Bronchus fibroblast of lung (primary cell): ENCODE results near the genes SPINT4, CTSA, ZNF335, SLC2A10 and ZMYND8.

GRCh38 chr20:45470303-45470916, 857 bp downstream of the WFDC2 start:
- RAMPAGE, long total RNA, result no peak

DNA sequence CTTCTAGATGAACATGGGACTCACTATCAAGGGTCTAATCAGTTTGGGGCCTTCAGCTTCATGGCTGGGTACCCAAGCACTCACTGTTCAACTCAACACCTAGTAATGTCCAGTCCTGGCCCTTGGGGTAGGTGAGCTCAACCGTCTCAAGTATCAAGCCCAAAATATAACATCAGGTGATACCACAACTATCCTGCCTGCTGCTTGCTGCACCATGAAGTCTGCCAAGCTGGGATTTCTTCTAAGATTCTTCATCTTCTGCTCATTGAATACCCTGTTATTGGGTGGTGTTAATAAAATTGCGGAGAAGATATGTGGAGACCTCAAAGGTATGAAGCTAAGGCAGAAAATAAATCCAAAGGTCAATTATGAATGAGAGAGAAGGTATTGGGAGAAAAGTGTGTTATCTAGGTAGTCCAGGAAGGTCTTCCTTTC, at the start of gene SPINT4:
Gene SPINT4 (plus strand): TSS at position 194 of the 435 bp plus-strand sequence.
- RAMPAGE, long total RNA, result no peak

DNA sequence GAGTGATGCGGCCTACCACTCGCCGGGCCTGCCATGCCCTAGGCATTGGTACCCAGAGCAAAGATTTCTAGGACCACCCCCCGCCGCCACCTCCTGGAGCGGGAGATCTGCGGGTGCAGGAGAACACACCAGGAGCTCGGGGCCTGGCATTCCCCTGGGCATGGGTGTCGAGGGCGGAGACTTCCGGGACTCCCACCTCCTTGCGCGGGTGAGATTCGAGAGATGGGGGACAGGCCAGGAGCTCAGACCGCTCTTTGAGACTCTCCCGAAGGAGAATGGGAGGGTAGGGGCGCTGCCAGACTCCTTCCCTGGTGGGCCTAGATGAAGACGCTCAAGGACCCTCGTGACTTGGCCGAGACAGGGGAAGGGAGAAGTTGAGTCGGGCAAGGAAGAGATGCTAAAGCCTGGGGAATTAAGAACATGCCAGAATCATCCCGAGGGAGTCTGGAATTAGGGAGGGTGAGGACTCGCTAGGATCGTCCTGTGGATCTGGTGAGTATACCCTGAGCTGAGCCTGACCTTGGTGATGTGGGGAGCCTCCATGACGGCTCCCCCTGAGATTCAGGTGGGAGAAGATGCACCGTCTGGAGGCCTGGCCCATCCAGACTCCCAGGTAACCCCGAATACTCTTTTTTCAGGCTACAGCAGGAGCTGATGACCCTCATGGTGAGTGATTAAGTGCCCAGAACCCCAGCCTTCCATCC, 507 bp downstream of the UBE2C start:
- RAMPAGE, long total RNA, result no peak

- RAMPAGE, long total RNA, result no peak
Measured at GRCh38 chr20:45891131-45892147, at the start of gene CTSA. Gene CTSA, plus strand, starts transcription at chr20:45891335.

DNA sequence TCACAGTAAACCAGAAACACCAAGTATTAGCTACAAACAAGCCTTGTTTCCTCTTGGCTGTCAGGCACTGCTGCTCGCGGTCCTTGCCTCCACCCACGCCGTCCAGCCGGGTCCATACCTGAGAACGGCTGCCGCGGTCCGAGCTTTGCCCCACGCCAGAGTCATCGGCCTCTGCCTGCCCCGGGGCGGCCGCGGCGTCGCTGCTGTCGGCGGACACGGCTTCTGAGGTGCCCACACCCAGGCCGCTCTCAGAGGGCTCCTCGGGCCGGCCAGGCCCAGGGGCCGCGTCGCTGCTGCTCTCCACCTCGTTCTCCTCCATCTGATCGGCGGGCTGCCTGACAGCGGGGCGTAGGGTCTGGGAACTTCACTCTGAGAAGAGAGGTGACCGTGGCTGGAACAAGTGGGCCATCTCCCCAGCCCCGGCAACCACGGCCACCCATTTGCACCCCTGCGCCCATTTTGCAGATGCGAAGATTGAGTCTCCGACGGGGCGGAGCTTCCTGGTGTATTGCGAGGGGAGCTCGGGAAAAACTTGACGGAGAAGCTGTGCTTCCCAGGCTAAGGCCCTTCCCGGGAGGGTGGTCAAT, 818 bp downstream of the ZNF335 start:
- RAMPAGE, long total RNA, result no peak

GRCh38 chr20:45971679-45972792, at the start of gene ZNF335:
Gene ZNF335, minus strand, starts transcription at chr20:45972203.
- RAMPAGE, long total RNA, result no peak

DNA sequence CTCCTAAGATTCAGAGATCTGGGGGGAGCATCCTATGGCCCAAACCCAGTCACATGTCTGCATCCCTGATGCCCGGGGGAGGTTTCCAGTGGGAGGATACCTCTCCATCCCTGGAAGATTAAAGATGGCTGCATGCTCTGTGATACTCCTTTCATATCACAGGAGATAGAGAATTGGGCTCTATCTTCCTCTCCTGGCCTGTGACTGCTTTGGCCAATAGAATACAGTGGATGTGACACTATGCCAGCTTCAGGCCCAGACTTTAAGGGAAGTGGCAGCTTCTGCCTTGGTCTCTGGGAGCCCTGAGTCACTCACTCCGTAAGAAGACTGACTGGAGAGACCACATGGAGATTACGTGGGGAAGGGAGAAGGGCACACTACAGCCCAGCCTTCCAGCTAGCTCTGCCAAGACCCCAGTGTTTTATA, 10.4 kb upstream of the MMP9 start:
- RAMPAGE, long total RNA, result no peak

- RAMPAGE, long total RNA, result no peak
Measured at GRCh38 chr20:46071849-46072291, 17.9 kb downstream of the NCOA5 start.

DNA sequence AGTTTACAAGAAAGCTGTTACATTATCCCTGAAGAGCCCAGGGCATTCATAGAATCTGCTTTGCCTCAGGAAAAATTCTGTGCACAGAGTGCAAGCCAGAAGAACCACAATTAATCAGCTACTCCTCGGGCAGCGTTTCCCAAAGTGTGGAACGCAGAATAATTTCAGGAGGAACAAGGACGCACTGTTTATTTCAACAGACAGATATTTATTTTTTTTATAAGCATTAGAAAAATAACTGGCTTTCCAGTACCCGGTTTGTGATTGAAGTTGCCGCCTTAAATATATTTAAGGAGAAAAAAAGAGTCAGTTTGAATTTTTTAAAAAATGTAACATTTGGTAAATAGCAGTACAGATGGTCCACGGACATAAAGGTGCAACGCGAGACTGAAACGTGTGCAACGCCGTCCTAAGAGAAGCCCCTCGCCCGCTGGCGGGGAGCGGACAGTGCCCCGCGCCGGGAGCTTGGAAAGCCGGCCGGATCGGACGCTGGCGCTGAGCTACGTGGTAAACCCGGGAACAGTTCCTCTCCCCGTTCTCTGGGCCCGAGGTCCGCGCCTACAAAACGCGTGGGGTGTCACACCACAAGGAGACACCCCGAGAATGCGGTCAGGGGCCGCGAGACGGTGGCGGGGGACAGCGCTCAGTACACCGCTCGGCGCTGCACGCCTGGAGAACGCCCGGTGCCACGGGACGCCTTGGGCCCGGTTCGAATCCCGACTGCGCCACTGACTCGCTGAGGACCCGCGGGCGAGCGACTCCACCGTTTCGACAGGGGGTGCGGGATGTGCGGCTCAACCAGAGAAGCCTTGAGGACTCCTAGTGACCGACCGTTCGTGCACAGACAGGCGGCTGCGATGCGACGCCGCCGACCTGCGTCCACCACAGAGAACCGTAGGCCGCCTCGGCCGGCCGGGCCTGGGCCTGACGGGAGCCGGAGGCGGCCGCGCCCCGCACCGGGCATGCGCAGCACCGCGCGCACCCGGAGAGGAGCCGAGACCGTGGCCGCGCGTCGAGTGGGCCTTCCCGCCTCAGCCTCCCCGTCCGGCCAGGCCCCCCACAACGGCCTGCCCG, 727 bp downstream of the NCOA5 start:
- RAMPAGE, long total RNA, result no peak

GRCh38 chr20:46206828-46207258, 88.7 kb downstream of the CD40 start:
- RAMPAGE, long total RNA, result no peak

GRCh38 chr20:46209975-46210493, 91.9 kb downstream of the CD40 start:
- RAMPAGE, long total RNA, result no peak

DNA sequence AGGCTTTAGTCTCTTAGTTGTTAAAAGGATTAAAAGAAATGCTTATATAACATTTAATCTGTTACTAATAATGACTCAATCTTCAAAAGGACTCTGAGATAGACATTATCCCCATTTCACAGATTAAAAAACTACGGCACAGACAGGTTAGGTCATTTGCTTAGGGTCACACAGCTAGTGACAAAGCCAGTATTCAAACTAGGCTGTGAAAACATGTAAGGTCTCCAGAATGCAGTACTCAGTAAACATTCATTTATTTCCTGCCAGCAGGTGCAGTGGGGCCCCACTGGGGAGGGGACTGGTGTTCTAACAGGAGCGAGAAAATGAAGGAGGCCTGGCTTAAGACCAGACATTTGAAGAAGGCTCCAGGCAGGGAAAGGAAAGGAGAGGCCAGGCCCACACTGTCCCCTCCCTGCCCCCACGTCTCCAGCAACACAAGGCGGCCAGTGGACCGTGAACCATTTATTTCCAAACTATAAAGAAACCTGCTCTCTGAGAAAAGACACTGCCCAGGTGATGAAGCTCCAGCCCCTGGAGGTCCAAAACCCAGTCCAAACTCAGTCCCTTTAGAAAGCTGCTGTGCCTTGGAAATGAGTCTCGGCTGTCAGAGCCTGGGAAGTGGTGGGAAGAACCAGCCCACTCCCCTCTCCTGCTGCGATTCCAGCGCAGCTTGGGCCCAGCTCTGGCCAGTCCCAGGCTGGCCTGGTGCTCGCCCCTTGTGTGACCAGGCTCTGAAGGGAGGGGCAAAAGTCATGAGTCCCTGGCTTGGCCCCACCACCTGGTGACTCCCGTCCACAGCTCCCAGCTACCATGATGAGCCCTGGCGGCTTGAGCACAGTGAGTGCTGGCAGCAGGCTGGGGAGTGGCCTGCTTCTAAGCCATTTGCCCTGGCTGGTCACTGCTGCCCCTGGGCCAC, 14.5 kb downstream of the SLC35C2 start:
- RAMPAGE, long total RNA, result no peak

DNA sequence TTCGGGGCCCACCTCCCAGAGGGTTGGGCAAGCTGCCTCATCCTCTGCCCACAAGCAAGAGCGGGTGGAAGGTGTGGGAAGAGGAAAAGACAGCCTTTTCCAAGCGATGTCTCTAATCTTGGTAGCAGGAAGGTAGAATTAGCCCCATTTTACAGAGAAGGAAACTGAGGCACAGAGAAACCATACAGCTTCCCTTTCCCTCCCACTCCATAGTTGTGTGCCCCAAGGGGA, 174 bp upstream of the OCSTAMP start:
- RAMPAGE, long total RNA, result no peak

DNA sequence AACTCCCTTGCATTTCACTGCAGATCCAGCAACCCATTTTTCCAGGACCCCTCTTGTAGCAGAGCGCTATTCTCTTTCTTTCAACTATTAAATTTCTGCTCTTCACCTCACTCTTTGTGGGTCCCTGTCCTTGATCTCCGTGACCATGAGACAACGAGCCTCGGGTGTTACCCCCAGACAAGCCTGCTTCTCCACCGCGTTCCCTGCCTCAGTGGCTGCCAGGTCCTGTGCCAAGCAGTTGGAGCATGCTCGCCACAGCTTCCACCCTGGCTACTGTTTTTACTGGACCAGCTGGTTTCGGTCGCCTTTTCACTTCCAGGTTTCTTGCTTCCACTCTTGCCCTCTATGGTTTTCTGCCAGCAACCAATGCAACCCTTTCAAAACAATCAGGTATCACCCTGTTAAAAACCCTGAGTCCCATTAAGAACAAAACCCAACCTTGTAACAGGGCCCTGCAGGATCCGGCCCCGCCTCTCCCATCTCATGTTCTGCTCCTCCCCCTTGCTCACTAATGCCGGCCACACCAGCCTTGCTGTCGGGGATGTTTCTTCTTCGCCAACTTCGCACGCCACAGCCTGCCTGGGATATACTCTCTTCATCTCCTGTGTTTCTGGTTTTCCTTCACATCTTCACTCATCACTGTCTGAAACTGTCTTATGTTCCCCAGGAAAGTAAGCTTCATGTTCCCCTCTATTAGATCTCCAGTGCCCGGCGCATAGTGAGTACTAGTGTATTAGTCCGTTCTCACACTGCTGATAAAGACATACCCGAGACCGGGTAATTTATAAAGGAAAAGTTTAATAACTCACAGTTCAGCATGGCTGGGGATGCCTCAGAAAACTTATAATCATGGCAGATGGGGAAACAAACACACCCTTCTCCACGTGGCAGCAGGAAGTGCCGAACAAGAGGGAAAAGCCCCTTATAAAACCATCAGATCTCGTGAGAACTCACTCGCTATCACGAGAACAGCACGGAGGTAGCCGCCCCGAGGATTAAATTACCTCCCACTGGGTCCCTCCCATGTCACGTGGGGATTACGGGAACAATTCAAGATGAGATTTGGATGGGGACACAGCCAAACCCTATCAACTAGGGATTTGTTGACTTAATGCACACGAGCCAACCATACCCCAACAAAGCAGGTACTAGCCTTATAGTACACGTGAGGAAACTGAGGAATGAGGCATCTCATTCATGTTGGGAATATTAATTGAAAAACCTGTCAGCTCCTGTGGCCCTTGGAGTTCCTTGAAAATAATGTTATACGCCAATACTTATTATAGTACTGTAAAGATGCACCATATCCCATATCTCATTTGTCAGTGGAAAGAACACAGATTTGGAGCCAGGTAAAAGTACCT, 5.2 kb downstream of the TP53RK start:
- RAMPAGE, long total RNA, result no peak

- RAMPAGE, long total RNA, result no peak
Measured at GRCh38 chr20:46708178-46708621, 1.2 kb upstream of the SLC2A10 start.

- RAMPAGE, long total RNA, result no peak
Measured at GRCh38 chr20:46709447-46710422, at the start of gene SLC2A10. Gene SLC2A10, plus strand, starts transcription at chr20:46709649.

DNA sequence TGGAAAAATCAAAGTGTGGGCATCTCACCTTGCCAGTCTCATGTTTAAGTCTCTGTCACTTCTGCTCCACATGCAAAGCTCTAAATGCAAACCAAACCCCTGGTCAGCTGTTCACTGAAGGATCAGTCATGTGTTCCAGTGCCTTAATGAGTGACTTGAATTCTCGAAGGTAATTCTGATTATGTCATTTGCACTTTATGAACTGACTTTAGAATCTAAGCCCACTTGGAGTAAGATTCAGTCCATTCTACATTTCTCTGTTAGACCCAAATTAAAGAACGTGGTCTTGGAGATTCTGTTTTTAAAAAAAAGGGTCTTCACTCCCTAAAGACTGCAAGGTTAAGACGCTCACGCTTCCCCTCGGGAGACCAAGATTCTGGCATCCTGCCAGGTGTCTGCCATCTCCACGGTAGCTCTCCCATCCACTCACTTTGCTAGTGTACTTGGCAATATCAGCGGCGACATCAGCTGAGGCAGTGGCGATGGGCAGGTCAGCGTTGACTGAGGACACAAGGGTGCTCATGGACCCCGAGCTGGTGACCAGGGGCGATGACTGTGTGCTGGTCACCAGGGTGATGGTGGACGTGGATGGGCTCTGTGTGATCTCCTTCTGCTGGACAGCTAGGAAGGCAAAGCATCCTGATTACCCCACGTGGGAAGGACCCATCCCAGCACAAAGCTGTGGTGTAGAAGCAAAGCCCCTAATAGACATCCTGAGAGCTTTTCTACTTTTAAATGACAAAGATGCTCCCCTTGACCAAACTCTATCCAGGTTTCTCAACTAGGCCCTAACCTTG, 120.4 kb downstream of the ZMYND8 start:
- RAMPAGE, long total RNA, result no peak

- RAMPAGE, long total RNA, result no peak
Measured at GRCh38 chr20:47243897-47244811, 112.3 kb downstream of the ZMYND8 start.

DNA sequence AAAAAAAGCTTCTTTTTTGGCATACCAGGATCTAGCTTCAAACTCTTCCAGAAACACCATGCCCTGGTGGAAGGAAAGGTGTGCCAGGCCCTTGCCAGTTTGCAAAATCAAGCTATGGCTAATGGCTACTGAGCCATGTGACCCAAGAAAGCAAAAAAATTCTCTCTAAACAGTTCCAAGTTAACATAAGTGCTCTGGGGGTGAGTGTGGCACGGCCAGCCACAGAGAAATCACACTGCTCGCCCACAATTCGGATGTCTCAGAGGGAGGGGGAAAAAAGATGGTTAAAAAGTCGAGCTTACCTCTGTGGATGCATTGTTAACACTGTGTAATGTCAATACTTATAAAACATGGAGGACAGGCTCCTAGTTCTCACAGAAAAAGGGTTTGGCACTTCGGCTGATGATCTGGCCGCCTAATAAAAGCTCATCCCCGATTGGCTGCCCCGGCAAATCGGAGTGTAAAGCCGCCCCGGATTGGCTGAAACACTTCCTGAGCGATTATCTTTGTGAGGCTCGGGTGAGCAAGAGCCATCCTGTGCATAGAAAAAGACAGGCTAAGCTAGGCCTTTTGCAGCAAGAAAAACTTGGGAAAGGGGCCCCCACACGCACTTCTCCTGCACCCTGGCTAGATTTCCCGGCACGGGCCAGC, at the start of gene ZMYND8:
Gene ZMYND8 (minus strand): TSS at position 345 of the 651 bp plus-strand sequence.
- RAMPAGE, long total RNA, result start-site peak on the minus strand centred at position 346 of the sequence, 41 bp wide, 55 and 61 reads in 2 replicates

DNA sequence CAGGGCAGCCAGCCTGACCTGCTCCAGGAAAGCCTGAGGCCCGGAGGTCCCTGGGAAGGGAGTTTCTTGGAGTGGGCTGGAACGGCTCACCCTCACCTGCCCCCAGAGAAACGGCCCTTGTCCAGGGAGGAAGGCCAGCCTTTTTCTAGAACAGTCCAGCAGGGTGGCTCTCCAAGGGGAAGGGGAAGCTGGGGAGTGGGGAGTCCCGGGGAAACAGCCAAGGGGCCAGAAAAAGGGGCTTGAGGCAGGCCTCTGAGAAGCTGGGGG, 440 bp upstream of the ZMYND8 start:
- RAMPAGE, long total RNA, result no peak